ENCODE data around the genes SCYGR8, CCL20 and TRIP12.

DNA sequence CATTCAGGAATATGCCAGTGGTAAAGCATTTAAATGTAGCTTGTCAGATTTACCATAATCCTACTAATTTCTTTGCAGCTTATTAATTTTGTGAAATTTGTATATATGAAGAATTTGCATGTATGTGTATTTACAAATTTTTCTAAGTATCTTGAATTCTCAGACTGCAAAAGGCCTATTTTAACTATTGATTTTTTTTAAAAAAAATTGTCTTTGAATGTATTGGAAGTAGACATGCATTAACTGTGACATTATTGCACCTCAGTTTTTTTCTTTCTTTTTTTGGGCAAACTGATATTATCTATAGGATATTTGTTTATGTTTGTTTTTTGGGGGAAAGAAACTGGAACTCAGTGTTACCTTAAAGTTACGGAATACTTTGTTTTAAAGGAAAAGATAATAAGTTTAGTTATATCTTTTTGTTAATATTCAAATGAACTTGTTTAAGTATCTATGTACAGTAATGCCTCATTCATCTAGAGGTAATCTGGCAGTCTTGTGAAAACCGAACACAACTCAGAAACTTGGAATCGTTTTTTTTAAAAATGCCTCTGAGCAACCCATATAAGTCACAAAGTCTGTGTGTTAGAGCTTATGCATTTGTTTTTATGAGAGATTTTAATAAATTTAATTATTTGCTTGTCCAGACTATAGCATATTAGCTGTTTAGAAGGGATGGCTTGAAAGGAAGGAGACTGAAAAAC is 43.3 kb upstream of the SCYGR2 start:
- RAMPAGE, total RNA, result no peak

GRCh38 chr2:227557550-227558462 is 40.9 kb upstream of the SCYGR2 start:
- RAMPAGE, total RNA, result no peak

- RAMPAGE, total RNA, result no peak
Measured at GRCh38 chr2:227745572-227746001, at the start of gene SCYGR8. Gene SCYGR8 (plus strand): TSS chr2:227745894.

DNA sequence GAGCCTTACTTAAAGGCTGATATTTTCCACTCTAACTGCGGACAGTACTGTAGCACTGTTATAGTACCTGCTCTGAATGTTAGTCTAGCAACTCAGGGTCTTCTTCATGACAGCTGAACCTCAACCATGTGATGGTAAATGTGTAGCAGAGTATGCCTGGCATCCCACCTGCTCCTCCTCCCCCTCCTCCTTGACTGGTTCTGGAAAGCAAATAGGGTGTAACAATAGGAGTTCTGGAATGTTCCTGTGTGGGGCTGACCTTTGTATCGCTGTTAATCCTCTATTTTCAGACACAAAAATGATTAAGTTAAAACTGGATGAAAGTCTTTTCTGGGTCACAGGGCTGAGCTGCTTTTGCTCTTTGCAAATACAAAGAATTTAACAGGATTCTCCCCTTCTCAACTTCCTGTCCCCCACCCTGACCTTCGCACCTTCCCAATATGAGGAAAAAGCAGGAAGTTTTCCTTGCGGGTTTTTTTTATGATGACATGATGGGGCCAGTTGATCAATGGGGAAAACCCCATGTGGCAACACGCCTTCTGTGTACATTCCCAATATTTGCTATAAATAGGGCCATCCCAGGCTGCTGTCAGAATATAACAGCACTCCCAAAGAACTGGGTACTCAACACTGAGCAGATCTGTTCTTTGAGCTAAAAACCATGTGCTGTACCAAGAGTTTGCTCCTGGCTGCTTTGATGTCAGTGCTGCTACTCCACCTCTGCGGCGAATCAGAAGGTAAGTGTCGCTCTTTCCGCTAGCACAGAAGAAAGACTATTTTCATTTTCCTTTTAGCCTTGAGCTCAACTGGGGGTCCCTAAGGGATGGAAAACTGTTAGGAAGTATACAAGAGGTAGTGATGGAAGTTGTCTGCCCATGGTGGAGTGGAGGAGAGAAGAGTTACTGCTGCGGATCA is at the start of gene CCL20:
CCL20 (plus strand) TSS at position 592 of the 915 bp plus-strand sequence.
- RAMPAGE, total RNA, result no peak

DNA sequence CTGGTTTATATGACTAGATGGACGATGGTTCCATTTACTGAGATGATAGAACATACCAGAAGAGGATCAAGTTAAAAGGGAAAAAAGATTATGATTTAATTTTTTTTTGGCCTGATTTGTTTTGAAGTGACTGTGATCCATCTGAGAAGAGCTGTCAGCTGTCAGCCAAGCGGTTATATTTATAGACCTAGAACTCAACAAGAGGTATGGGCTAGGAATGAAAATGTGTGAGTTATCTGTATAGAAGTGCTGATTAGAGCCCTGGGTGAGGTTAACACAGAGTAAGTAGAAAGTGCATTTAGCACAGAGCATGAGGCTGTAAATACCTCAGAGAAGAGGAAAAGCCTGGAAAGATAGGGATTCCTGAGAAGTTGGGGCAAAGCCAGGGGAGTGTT is 197.2 kb upstream of the SPHKAP start:
- RAMPAGE, total RNA, result no peak

- RAMPAGE, total RNA, result no peak
Measured at GRCh38 chr2:229057919-229058450, 213.1 kb downstream of the PID1 start.

DNA sequence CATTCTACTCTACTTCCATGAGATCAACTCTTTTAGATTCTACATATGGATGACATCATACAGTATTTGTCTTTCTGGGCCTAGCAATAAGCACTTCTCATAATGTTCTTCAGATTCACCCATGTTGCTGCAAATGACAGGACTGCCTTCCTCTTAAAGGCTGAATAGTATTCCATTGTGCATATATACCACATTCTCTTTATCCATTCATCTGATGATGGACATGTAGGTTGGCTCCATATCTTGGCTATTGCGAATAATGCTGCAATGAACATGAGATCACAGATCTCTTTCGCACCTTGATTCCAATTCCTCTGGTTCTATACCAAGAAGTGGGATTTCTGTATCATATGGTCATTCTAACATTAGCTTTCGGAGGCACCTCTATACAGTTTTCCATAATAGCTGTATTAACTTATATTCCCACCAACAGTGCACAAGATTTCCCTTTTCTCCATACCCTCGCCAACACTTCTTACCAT is 210.7 kb downstream of the PID1 start:
- RAMPAGE, total RNA, result no peak

- RAMPAGE, total RNA, result no peak
Measured at GRCh38 chr2:229104531-229105061, 166.5 kb downstream of the PID1 start.

DNA sequence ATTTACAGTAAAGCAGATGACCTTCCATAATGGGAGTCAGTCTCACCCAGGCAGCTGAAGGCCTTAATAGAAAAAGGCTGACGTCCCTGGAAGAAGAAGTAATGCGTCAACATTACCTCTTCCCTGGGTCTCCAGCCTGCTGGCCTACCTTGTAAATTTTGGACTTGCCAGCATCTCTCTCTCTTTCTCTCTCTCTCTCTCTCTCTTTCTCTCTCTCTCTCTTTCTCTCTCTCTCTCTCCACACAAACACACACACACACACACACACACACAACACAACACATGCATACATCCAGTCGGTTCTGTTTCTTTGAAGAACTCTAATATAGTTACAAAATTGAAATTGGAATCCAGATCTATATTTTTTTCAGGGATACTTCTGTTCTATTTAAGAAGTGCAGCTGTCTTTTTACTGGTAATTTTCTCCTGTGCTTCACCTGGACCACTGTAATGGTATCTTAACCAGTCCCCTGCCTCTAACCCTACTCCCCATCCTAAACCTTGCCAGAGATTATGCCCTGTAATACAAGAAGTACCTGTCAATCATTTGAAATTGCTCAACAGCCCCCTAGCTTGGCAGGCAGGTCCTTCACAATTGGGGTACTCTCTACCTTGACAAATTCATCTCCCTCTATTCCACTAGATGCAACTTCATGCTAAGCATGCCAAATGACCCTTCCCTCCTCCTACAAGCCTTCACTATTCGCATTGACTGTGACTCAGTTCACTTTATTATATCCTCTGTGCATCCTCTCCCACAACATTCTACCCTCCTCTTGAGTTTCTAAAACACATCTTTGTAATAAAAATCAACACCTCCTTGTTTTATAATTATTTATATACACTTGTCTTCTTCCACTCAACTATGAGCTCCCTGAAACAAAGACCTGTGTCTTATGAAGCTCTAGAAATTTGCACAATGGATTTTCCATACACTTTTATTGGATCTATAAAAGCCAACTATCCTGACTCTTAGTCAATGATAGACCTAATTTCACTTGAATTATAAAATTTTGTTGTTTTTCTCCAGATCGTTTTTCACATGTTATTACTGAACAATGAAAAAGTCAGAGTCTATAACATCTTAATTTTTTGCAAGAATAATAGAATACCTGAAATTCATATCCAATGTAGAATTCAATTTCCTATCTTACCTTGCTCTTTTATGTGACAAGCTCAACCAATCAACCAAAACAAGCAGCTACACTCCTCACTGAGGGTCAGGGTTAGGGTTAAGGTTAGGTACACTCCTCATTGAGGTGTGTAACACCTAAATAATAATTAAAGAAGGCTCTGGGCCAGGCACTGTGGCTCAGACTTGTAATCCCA is 156.7 kb downstream of the PID1 start:
- RAMPAGE, total RNA, result no peak

- RAMPAGE, total RNA, result no peak
Measured at GRCh38 chr2:229159937-229160333, 111.2 kb downstream of the PID1 start.

GRCh38 chr2:229262626-229263292 is 8.3 kb downstream of the PID1 start:
- RAMPAGE, total RNA, result no peak

- RAMPAGE, total RNA, result no peak
Measured at GRCh38 chr2:229703780-229703991, 10.7 kb downstream of the DNER start.

GRCh38 chr2:229714860-229715686 is 718 bp upstream of the DNER start:
- RAMPAGE, total RNA, result no peak

DNA sequence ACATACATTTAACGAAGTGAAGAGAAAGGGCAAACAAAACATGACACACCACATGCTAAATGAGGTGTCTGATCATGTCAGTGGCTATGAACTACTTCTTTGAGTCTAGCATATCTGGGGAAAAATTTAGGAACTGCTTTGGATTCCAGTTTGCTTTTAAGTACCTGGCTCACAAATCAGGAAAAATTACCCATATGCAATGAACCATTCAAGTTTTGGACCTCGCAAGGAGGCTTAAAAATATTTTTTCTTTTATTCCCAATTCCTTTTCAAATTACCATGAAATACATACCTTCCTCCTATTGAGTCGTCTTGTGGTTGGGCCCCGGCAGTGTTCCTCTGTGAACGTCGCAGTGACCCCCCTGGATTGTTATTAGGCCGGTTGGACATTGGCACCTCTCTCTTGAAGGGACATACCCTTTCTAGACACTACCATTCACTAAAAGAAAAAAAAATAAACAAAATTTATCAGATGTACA is 42.1 kb downstream of the TRIP12 start:
- RAMPAGE, total RNA, result no peak

GRCh38 chr2:229921022-229921553 is 721 bp downstream of the TRIP12 start:
- RAMPAGE, total RNA, result start-site peak on the minus strand at chr2:229921305-229921415, 26 and 28 reads in 2 replicates

- RAMPAGE, total RNA, result start-site peak on the minus strand at chr2:229921524-229921748, 14 and 20 reads in 2 replicates; start-site peak on the minus strand at chr2:229921961-229922012, 262 and 320 reads in 2 replicates
Measured at GRCh38 chr2:229921554-229922346, at the start of gene TRIP12. Gene TRIP12 (minus strand): TSS chr2:229922009.

GRCh38 chr2:230318503-230319597 is 8.1 kb upstream of the SP140L start:
- RAMPAGE, total RNA, result no peak

GRCh38 chr2:230398694-230399388 is 17.2 kb upstream of the SP100 start:
- RAMPAGE, total RNA, result no peak

DNA sequence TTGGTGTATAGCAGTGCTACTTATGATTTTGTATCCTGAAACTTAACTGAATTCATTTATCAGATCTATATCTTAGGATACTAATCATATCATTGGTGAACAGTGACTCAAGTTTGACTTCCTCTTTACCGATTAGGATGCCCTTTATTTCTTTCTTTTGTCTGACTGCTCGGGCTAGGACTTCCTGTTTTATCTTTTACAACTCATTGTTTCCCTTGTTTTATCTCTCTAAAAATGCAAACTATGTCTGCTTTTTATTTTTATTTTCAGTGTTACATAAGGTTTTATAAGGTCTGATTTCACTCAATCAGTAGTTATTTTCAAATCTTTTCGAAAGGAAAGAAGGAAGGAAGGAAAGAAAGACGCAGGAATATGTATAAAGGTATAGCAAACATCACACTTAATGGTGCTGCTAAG is 23.7 kb downstream of the SP100 start:
- RAMPAGE, total RNA, result no peak

DNA sequence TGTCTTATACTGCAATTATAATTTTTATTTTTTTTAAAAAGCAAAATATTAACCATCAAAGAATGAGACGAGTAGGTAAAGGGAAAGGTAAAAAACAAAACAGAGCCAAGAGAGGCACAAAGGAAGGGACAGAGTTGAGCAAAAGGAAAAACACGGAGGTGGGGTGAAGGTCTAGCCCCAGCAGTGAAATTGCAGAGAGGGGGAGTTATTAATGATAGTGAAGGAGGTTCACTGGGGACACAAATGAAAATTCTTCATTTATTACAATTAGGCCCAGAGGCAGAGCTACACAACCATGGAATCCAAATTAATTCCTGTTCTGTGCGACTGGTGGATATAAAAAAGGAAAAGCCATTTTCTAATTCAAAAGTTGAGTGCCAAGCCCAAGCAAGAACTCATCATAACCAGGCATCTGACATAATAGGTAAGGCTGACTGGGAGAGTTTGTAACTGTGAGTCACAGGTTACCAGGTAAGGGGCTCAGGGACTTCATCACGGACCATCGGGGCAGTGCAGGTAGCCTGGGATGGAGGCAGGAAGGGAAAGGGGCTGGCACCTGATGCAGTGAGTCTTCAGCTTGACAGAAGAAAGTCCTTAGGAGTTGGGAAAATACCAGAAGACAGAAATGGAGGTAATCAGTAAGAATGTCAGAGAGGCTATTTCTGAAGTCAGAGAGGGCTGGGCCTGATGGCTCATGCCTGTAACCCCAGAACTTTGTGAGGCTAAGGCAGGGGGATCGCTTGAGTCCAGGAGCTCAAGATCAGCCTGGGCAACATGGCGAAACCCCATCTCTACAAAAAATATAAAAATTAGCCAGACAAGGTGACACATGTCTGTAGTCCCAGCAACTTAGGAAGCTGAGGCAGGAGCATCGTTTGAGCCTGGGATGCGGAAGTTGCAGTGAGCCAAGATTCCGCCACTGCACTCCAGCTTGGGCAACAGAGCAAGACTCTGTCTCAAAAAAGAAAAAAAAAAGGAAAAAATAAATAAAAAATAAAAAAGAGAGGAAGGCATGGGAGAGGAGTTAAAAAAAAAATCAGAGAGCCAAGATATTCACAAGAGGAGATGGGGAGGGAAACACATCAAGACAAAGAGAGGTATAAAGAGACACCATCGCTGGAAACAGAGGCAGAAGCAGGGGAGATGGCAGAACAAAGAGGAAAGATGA is 45.4 kb downstream of the SP100 start:
- RAMPAGE, total RNA, result no peak

Measured in foreskin keratinocyte (primary cell).